HEK293 (cell line): Measurements from ENCODE around the gene KAT7.

GRCh38 chr17:49788627-49789681, at the start of gene KAT7:
Gene KAT7 (plus strand): TSS chr17:49788681.
- PRO-cap, result bidirectional peak, plus-strand start at chr17:49788693, minus-strand start at chr17:49788464; bidirectional peak, plus-strand start at chr17:49789393, minus-strand start at chr17:49789056
- RRBS, 2 experiments, result under 1 to 1% methylated on average over 11 of the region's 73 CpGs

DNA sequence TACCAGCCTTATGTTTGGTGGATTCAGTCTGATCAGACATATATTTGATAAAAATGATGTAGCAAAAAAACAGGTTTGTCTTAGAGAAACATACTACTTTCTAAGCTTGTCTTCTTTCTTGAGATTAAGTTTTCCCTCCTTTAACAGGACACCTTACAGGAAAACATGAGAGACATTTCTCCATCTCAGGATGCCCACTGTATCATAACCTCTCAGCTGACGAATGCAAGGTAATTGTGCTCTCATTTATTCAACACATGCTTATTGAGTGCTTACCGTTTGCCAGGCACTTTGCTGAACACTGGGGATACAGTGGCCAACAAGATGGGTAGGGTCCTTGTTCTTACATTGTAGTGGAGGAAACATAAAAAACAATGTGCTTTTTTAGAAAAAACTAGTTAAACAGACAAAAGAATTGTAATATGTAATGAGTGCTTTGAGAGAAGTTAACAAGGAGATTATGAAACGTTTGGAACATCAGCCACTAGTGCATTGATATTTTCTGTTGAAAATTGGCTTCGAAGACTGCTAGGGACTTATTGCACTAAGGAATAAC, 16.8 kb downstream of the KAT7 start:
- PRO-cap, result no peak
- RRBS, 2 experiments, result no CpG with 5 or more reads among the region's 4 CpGs

DNA sequence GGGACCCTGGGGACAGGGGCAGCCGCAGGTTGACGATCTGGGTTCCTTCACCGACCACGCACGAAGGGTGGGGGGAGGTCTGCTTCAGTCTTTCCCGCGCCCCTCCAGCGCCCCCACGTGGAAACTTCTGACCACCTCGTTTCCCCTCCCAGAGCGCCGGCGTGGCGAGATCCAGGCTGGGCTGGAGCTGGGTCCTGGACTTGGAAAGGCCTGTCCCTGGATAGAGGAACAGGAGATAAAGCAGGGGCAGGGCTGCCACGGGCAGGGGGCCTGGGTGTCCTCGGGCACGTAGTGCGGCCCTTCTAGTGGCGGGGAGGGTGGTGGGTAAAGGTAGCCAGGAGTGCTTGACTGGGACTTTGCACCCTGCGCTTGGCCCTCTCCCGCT, 4.0 kb upstream of the TAC4 start:
- PRO-cap, result bidirectional peak, plus-strand start at position 151 of the sequence, minus-strand start at position 66 of the sequence
- RRBS, 2 experiments, result no CpG with 5 or more reads among the region's 21 CpGs

DNA sequence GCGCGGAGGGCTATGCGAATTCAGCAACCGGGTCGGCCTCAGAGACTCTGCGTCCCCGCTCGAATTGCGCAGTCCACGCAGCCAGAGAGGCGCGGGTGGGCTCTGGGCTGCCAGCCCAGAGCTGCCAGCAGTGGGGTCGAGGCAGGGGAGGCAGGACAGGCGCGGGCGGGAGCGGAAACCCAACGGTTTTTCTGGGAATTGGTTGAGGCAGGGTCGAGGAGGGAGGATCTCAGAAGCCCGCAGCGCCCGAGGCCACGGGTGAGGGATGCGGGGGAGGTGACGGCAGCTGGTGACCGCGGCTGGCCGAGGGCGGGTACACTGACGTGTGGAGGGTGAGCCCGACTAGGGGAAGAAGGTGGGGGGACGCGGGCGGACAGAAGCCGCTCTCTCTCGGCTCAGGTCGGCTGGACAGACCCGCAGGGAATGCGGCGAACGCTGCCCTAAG, 2.6 kb downstream of the DLX4 start:
- PRO-cap, result no peak
- RRBS, 2 experiments, result 80 to 92% methylated on average over 4 of the region's 41 CpGs

DNA sequence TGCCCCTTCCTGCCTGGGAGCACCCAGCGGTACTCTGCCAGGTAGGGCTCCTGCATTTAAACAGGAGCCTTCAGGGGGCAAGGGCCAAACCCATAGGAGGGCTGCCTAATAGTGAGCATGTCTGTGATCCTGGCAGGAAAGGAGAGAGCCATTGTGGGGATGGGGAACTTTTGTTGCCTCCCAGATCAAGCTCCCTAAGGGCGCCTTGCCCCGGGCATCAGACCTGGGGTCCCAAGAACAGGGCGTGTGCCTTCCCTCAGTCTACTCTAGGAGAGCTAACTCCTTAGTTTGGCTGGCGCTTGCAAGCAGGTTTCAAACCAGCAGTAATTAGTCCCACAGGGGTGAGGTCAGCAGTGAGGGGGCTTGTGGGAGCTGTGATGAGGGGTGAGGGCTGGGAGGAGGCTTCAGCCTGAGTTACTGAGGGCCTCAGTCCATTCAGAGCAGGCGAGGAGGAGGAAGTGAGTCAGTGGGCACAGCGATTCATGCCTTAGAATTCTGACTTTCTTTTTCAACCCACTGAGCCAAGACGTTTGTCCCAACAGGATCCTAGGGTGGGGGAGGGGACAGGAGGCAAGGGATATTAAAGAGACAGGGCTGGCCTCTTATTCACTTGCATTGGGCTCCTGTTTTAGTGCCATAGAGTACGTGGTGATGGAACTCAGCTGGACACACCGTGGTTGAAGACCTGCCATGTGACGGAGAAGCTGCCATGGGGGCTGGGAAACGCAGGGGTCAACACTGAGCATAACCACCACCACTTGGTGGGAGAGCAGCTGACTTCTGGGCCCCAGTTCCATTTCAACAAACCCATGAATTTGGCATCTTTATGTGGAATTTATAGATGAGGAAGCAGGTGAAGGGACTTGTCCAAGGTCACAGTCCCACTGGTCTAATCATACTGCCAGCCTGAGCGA, 8.4 kb upstream of the ITGA3 start:
- PRO-cap, result no peak
- RRBS, 2 experiments, result no CpG with 5 or more reads among the region's 13 CpGs

- PRO-cap, result no peak
- RRBS, 2 experiments, result no CpG with 5 or more reads among the region's 16 CpGs
Measured at GRCh38 chr17:50064330-50064978, 8.5 kb downstream of the ITGA3 start.

DNA sequence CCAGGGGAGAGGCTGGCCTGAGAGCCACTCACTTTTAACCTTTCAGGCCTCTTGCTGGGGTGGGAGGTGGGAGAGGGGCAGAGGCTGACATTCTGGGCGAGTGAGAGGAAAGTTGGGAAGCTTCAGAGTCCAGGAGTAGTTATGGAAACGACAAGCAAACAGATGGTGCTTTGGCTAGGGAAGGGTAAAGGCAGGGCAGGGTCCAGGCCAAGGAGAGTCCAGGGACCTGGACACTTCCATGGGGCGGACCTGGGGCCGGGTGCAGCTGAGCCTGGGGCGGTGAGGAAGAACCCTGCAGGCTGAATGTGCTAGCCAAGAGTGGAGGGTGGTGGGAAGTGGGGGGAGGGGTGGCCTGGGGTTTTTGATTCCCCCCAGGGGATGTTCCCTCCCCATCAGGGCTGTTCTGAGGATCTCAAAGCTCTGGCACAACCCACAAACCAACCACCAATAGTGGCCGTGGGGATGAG, 2.7 kb downstream of the PPP1R9B start:
- PRO-cap, result no peak
- RRBS, 2 experiments, result no CpG with 5 or more reads among the region's 6 CpGs

- PRO-cap, result no peak
- RRBS, 2 experiments, result no CpG with 5 or more reads among the region's 6 CpGs
Measured at GRCh38 chr17:50151348-50151584, 789 bp upstream of the PPP1R9B start.

- PRO-cap, result bidirectional peak, plus-strand start at chr17:50151799, minus-strand start at chr17:50151784
- RRBS, 2 experiments, result 0 to 4% methylated on average over 3 of the region's 22 CpGs
Measured at GRCh38 chr17:50151585-50152695, 1.5 kb upstream of the PPP1R9B start.

GRCh38 chr17:50175833-50176269, 10.0 kb downstream of the SGCA start:
- PRO-cap, result no peak
- RRBS, 2 experiments, result no CpG with 5 or more reads among the region's 3 CpGs

- PRO-cap, result bidirectional peak, plus-strand start at chr17:50178119, minus-strand start at chr17:50178081; bidirectional peak, plus-strand start at chr17:50178335, minus-strand start at chr17:50178239; bidirectional peak, plus-strand start at chr17:50178373, minus-strand start at chr17:50178540; unidirectional peak, minus-strand start at chr17:50178616
- RRBS, 2 experiments, result 12 to 24% methylated on average over 7 of the region's 29 CpGs
Measured at GRCh38 chr17:50177705-50178798, 12.2 kb downstream of the SGCA start.

- PRO-cap, result no peak
- RRBS, 2 experiments, result no CpG with 5 or more reads among the region's 12 CpGs
Measured at GRCh38 chr17:50189374-50189922, 12.0 kb downstream of the COL1A1 start.

GRCh38 chr17:50210114-50210765, 8.8 kb upstream of the COL1A1 start:
- PRO-cap, result no peak
- RRBS, 2 experiments, result no CpG with 5 or more reads among the region's 18 CpGs

DNA sequence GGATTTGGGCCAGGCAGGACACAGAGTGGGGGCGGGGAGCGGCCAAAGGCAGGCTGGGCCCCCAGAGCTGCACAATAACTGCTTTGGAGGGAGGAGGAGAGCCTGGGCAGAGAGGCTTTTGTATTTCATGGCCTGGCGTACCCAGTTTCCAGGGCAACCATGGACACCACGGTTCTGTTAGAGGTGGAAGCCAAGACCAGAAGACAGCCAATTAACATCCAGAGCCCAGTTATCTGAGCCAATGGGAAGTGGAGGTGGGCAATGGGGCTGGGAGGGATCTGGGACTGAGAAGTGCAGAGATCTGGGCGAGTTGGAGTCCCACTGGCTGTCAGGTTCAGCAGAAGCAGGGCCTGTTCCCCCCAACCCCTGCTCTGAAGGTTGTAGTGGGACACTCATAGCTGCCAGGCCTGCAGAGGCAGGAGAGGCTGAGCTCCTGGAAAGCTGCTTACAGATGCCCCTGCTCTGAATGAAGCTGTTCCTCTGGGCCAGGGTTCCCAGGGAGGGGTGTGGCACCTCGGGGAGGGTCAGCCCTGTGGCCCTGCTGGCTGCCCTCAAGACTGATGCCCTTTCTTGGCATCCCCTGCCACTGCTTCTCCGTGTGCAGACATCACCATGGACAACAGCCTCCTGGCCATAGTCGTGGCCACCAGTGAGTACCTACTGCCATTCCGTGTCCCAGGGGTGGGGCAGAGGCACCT, 9.2 kb downstream of the MRPL27 start:
- PRO-cap, result unidirectional peak, minus-strand start at position 595 of the sequence
- RRBS, 2 experiments, result no CpG with 5 or more reads among the region's 9 CpGs

DNA sequence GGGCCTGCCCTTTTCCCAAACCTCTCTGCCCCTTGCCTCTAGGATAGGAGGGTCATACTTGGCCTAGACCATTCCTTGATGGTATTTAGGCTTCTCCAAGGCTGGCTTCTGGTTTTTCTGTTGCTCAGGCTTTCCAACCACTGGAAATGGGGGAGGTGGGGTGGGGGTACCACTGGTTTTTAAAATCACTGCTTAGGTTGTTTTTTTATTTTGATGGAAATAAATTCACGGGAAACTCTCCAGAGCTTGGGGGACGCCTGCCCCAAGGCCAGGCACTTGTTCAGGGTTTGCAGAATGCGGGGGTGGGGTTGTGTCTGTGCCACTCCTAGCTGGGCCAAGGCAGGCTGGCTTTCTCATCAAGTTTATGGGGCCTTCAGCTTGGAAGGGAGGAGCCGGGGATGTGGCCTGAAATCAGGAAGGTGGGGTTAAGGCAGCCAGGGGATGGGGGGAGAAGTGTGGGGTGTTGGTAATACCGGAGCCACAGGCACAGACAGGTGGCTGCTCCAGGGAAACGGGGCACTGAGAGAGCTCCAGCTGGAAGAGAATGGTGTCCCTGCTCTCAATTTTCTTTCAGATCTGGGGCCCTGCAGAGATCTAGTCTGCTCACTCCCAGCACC, 1.7 kb upstream of the CHAD start:
- PRO-cap, result no peak
- RRBS, 2 experiments, result 75 to 79% methylated on average over 2 of the region's 6 CpGs

DNA sequence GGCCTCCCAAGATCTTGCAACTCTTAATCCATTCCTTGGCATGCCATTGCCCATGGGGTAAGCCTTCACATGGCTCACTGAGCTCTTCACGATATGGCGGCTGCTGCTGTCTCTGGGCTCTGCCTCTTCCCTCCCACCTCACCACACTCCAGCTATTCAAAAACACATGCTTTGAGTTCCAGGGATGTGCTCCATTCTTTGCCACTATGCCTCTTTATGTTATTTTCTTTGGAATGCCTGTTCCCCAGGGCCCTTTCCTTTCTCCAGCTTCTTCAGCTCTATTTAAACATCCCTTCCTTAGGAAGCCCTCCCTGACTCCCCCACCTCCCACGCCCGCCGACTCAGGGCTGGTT, 6.6 kb downstream of the MYCBPAP start:
- PRO-cap, result no peak
- RRBS, 2 experiments, result no CpG with 5 or more reads among the region's 5 CpGs

GRCh38 chr17:50668104-50669115, 33.7 kb downstream of the ABCC3 start:
- PRO-cap, result no peak
- RRBS, 2 experiments, result no CpG with 5 or more reads among the region's 10 CpGs

DNA sequence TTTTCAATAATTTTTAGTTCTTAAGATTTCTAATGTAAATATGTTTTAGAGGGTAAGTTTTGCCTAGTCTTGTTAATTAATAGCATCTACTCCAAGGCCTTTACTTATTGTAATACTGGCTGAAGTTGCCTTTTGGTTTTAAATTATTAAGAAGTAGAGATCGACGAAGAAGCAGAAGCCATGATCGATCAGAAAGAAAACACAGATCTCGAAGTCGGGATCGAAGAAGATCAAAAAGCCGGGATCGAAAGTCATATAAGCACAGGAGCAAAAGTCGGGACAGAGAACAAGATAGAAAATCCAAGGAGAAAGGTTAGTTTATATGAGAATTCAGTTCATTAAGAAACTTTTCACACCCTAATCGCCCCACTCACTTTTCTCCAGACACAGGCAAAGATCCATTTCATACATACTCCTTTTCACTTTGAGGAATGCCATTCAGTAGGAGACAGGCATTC, 20.9 kb downstream of the ANKRD40CL start:
- PRO-cap, result no peak
- RRBS, 2 experiments, result no CpG with 5 or more reads among the region's 10 CpGs

- PRO-cap, result no peak
- RRBS, 2 experiments, result no CpG with 5 or more reads among the region's 7 CpGs
Measured at GRCh38 chr17:50750887-50751355, 16.4 kb downstream of the ANKRD40CL start.

DNA sequence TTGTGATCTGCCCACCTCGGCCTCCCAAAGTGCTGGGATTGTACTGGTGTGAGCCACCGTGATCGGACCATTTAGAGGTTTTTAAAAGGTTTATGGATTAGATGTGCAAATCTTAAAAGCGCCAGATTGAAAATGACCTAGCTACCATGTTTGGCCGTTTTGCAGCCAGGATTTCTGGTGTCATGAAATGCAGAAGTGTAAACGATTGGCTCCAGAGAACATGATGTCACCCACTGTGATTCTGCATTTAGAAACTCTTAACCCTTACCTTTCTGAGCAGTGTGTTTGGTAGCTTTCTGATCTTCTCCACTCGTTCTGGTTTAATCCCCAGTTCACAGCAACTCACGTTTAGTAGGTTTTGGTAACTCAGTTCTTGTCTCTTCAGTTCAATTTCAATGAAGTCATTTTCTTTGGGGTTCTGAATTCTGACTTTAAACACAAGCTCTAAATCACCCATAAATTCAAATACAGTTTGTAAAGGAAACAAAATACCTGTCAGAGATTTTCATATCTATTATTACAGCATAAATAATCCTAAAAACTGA, 4.1 kb downstream of the ANKRD40CL start:
- PRO-cap, result unidirectional peak, minus-strand start at position 134 of the sequence
- RRBS, 2 experiments, result no CpG with 5 or more reads among the region's 8 CpGs